ENCODE results near the gene PDCD2.

- PRO-cap = no peak
Measured at GRCh38 chr6:170043873-170044758, 246.8 kb downstream of the DLL1 start.

DNA sequence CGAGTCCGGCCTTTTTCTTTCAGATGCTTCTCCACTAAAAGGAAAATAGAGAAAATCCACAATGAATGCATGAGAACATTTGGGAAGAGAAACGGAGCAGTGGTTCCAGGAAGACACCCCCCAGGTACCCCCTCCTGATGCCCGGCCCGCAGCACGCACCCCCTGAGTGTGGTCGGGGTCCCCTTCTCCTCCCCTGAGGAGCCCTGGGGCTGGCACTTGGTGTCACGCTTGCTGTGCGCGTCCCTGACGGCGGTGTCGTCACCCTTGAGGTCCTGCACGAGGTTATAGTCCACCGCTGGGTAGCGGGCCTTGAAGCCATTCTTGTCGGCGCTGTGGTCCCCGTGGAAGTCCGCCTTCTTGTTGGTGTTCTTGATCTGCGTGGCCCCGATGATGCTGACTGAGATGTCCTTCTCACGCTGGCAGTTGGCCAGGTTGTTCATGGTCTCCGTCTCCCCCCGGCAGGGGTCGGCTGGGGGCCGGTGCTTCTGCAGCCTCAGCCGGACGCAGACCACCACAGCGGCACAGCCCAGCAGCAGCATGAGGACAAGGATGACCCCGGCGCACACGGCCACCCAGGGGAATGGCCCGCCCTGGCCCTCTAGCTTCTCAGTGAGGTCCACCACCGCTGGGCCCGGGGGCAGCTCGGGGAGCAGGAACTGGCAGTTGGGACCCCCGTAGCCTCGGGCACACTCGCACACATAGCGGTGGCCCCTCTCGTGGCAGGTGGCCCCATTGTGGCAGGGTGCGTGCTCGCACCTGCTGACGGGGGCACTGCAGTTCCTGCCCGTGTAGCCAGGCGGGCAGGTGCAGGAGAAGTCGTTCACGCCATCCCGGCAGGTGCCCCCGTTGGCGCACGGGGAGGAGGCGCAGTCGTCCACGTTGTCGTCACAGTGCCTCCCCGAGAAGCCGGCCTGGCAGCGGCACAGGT, 7.5 kb downstream of the DLL1 start:
- PRO-cap = no peak

- PRO-cap = no peak
Measured at GRCh38 chr6:170289506-170290245, 1.2 kb downstream of the DLL1 start.

DNA sequence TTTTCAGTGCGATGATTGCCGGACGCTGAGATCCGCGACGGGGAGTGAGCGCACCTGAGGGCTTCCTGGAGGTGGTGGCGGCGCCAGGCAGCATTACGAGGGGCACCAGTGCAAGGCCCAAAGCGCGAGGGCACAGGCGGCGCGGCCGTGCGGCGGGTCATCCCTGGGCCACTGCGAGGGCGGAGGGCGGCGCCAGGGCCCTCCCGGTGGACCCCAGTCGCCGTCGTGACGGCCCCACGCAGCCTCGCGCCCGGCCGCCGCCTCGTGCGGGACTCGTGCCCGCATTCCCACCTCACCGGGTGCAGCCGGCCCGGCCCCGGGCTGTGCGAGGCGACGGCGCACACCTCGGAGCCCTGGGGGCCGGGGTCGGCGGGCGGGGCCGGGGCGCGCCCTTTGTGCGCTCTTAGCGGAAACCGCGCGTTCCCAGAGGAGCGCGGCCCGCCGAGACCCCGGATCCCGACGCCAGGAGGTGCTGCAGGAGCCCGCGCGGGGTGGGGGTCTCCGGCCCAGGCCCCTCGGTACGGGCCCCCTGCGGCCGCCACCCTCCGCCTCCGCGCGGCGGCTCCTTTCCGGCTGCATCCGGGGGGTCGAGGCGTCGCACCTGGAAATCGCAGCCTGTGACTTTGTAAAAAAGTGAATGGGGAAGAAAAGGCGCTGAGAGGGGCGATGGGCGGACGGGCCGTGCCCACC, 5.5 kb upstream of the DLL1 start:
- PRO-cap = no peak

- PRO-cap = no peak
Measured at GRCh38 chr6:170317388-170318105, 11.0 kb downstream of the FAM120B start.

- PRO-cap = no peak
Measured at GRCh38 chr6:170350631-170351455, 44.3 kb downstream of the FAM120B start.

DNA sequence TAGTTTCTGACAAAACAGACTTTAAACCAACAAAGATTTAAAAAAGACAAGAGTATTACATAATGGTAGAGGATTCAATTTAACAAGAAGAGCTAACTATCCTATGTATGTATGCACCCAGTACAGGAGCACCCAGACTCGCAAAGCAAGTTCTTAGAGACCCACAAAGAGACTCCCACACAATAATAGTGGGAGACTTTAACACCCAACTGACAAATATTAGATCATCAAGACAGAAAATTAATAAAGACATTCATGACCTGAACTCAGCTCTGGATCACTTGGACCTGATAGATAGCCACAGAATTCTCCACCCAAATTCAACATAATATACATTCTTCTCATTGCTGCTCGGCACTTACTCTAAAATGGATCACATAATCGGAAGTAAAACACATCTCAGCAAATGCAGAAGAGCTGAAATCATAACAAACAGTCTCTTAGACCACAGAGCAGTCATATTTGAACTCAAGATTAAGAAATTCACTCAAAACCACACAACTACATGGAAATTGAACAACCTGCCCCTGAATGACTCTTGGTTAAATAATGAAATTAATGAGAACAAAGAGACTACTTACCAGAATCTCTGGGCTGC, 45.7 kb downstream of the FAM120B start:
- PRO-cap = no peak

GRCh38 chr6:170360465-170361141, 54.0 kb downstream of the FAM120B start:
- PRO-cap = no peak

DNA sequence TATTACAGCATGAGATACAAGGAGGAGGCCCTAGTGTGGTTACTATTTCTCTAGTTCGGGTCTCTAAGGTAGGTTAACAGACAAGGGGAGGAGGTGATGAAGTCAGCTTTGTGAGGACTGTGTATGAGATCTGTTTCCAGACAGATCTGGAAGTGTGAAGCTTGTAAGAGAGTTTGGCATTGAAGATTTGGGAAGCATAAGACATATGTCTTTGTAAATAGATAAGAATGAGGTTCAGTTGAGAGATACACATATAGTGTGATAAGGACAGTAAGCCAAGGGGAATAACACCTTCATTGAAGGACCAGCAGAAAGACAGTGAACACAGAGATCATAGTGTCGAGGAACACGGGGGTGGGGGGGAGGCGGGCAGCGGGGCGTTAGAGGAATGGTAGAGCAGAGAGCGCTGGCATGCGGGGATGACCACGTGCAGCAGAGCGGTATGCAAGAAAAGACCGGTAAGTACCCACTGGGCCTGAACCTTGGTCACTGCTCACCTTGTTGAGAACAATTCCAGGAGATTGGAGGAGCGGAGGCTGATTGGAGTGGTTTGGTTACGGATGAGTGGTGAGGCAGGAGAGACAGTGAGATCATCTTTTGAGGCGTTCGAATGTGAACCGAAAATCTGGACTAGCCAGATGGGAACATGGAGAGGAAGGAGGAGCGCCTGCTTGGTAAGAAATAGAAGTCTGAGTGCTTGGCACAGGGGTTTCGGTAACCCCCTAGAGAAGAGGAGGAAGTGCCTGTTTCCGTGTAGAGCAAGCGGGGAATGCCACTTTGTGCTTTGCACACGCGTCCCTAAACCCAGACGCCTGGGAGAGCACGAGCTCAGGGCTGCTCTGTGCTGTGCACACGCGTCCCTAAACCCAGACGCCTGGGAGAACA, 69.8 kb downstream of the FAM120B start:
- PRO-cap = no peak

DNA sequence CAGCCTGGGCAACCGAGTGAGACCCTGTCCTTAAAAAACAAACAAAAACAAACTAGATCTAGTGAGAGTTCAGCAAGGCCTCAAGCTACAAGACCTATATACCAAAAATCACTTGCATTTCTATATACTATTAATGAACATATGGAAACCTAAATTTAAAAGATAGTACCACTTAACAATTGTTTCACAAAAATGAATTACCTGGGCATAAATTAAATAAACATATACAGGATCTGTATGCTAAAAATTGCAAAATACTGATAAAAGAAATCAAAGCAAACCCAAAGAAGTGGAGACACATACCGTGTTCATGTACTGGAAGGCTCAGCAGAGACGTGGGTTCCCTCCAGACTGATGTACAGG, 75.8 kb downstream of the FAM120B start:
- PRO-cap = no peak

- PRO-cap = bidirectional peak, plus-strand start at chr6:170584788, minus-strand start at chr6:170584637
Measured at GRCh38 chr6:170583885-170584986, at the start of gene PDCD2. PDCD2 (minus strand) TSS chr6:170584637.